ENCODE measurements around a stretch of chr22.

- RRBS, 2 experiments, result no CpG with 5 or more reads among the region's 2 CpGs
CAGE:
- cytosol, long polyA minus RNA, result no peak
- cytosol, long polyA plus RNA, result no peak
- long polyA plus RNA, result no peak
- nucleus, long polyA minus RNA, result no peak
- nucleus, long polyA plus RNA, result no peak
Observed at GRCh38 chr22:35375090-35375495, 5.8 kb upstream of the HMOX1 start.

GRCh38 chr22:35381774-35382277 is 930 bp downstream of the HMOX1 start:
- RRBS, 2 experiments, result no CpG with 5 or more reads among the region's 4 CpGs
CAGE:
- cytosol, long polyA minus RNA, result no peak
- cytosol, long polyA plus RNA, result no peak
- long polyA plus RNA, result no peak
- nucleus, long polyA minus RNA, result no peak
- nucleus, long polyA plus RNA, result no peak

GRCh38 chr22:35387410-35387927 is 6.6 kb downstream of the HMOX1 start:
- RRBS, 2 experiments, result no CpG with 5 or more reads among the region's 4 CpGs
CAGE:
- cytosol, long polyA minus RNA, result no peak
- cytosol, long polyA plus RNA, result no peak
- long polyA plus RNA, result no peak
- nucleus, long polyA minus RNA, result no peak
- nucleus, long polyA plus RNA, result no peak

DNA sequence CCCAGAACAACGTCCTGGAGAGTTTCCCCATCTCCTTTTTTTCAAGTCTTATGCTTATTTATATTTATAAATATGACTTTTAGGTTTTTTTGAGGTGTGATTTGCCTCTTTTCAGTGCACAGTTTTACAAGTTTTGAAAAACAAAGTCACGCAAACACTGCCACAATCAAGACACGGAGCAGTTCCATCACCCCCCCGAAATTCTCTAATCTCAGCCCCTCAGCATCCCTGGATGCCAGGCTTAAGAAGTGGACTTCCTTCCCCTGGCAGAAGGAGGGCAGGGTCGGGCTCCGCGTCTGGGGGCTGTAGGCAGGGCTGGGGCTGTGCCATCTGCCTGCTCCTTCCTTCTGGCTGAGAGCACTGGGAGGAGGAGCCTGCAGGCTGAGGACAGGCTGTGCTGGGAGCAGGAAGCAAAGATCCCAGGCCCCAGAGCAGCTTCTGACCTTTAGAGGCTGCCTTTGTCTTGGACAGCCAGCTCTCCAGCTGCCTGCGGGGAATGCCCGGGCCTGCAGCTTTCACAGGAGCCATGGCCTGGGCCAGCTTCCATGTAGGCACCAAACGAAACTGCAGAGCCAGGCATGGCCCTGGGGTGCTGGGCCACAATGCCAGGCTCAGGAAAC is 67.7 kb downstream of the MCM5 start:
- RRBS, 2 experiments, result no CpG with 5 or more reads among the region's 10 CpGs
CAGE:
- cytosol, long polyA minus RNA, result no peak
- cytosol, long polyA plus RNA, result no peak
- long polyA plus RNA, result no peak
- nucleus, long polyA minus RNA, result no peak
- nucleus, long polyA plus RNA, result no peak

DNA sequence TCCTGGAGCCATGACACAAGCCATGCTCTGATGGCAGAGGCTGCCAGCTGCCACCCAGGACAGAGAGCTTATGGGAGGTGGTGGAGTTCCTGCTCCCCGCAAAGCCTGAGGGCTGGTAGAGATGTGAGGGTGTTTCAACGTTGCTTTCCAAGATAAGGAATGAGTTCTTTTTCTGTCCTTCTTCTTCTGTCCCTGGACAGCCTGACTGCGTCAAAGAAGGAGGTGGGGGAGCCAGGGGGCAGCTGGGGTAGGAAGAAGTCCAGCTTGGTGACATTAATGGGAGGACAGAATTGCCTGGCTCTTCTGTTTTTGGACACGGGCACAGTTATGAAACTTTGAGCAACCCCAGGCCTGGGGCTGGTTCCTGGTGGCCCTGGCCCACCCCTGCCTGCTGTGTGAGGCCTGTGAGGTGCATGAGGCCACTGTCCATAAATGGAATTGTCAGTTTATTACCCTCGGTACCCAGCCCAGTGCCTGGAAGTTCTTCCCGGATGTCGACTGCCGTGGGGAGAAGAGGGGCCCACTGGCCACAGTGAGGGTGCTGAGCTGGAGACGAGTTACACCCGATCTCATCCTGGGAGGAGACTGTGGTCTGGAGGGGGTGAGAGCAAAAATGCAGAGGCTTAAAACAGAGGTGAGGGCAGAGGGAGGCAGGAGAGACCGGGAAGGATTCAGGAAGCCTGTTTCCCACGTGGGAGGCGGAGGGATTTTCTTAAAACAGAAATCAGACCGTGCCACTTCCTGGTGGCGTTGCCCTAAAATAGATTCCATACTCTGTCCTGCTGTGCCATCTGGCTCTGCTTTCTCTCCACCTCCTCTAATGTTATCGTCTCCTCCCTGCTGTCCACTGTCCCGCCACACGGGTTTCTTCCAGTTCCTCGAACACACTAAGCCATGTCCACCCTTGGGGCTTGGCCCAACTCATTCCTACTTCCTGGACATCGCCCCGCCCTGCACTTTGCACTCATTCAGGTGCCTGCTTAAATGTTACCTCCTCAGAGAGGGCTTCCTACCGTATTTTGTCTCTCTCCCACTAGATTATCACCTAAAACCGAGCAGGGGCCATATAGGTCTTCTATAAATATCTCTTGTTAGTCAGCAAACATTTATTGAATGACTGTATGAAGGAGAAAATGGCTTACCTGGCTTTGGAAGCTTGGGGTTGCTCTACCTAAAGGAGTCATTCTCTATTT is 59.7 kb upstream of the RASD2 start:
- RRBS, 2 experiments, result no CpG with 5 or more reads among the region's 23 CpGs
CAGE:
- cytosol, long polyA minus RNA, result no peak
- cytosol, long polyA plus RNA, result no peak
- long polyA plus RNA, result no peak
- nucleus, long polyA minus RNA, result no peak
- nucleus, long polyA plus RNA, result no peak

DNA sequence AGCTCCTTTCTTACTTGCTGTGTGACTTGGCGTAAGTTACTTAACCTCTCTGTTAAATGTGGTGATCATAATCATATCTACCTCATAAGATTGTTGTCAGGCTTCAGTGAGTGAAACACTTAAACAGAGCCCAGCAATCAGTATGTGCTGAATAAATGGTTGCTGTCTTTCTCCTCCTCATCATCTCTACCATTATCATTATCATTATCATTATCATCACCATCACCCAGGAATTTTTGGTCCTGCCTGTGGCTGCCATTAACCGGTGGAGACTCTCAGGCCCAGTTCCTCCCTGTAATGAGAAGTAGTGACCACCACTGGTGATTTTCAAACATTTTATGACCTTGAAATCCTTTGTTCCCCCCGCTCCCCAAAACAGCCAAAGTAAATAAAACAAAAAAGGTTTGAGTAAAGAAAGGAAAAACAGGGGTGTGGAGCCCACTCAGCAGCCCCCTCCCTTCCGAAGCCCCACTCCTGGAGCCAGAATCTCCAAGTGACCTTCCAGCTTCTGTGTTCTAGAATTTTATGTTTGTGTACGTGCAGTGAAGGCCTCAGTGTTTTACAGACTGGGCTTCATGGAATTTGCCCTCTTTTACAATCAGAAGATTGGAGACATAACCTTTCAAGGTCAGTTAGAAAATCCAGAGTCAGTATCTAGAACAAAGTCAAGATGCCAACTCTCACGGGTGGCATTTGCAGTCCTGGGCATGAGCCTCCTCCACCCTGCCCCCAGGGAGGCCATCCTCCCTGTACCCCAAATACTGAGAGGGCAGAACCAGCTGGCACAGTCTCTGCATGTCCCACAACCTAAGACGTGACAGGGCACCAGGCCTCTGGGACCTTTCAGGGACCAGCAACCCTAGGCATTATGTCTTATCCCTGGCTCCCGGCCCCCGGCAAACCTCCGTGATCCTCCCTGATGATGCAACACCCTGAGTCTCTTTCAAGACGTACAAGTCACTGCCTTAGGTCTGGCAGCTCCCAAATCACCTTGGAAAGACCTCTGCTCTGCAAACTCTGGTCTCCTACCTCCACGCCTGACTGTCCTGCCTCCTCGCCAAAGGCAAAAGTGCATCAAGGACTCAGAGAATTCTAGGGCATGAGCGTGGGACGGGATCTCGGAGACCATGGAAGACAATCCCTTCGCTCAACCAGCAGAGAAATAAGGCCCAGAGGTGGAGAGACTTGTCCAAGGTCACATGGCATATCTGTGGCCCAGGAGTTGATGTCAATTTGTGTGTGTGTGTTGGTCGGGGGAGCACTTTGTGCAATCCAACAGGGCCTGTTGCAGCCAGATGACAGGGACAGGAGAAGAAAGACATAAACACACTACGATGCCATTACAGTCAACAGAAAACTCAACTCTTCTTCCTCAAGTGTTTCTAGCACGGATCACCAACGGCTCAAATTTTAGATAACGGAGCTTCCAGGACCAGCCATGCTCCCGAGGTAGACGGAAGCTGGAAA is 2.1 kb downstream of the MB start:
- RRBS, 2 experiments, result no CpG with 5 or more reads among the region's 24 CpGs
CAGE:
- cytosol, long polyA minus RNA, result no peak
- cytosol, long polyA plus RNA, result no peak
- long polyA plus RNA, result no peak
- nucleus, long polyA minus RNA, result no peak
- nucleus, long polyA plus RNA, result no peak

DNA sequence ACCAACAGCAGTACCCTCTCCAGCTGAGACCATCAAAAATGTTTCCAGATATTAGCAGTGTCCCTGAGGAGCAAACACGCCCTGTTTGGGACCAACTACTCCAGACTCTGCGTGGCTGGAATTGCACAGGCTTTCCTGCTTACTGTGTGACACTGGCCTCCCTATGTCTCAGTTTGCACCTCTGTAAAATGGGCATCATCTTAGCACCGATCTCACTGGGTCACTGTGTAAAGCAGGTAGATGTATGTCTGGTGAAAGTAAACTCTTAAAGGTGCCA is 1.6 kb downstream of the APOL6 start:
- RRBS, 2 experiments, result no CpG with 5 or more reads among the region's 3 CpGs
CAGE:
- cytosol, long polyA minus RNA, result no peak
- cytosol, long polyA plus RNA, result no peak
- long polyA plus RNA, result no peak
- nucleus, long polyA minus RNA, result no peak
- nucleus, long polyA plus RNA, result no peak

DNA sequence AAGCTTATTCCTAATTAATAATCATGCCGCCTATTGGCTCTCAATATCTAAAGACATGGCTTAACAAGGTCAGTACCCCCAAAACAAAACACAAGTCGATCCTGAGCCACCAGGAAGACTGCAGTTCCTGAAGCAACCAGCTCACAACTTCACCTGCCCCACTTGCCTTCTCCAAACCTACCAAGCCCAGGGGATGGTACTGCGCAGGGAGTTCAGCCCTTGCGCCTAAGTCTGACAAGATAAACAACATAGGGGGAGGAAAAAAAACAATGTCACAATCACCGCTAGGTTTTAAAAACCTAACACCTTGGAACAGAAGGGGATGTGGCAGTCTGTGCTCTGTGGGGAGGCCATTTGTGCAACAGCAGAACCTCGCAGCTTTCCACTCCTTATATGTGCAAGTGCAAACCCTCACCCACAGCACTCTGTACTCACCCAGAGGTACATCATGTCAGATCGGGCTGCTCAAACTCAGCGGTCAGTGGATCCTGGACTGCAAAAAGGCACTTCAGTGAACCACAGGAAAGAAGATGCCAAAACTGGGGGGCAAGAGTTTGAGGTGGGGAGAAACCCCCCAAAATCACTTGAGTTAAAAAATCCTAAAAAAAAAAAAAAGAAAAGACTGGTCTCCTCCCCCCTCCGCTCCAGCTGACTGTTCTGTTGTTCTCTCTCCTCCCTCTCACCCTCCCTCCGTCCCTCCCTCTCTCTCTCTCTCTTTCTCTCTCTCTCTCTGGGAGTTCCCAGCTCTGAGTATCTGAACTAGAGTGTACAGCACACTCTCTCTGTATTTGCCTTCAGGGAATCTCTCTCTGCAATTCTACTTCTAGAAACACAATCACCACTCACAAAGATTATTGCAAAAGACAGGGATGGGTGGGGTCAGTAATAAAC is 134.0 kb downstream of the RBFOX2 start:
- RRBS, 2 experiments, result no CpG with 5 or more reads among the region's 10 CpGs
CAGE:
- cytosol, long polyA minus RNA, result no peak
- cytosol, long polyA plus RNA, result no peak
- long polyA plus RNA, result no peak
- nucleus, long polyA minus RNA, result no peak
- nucleus, long polyA plus RNA, result no peak

- RRBS, 2 experiments, result no CpG with 5 or more reads among the region's 8 CpGs
CAGE:
- cytosol, long polyA minus RNA, result no peak
- cytosol, long polyA plus RNA, result no peak
- long polyA plus RNA, result no peak
- nucleus, long polyA minus RNA, result no peak
- nucleus, long polyA plus RNA, result no peak
Observed at GRCh38 chr22:36017389-36017724, 11.3 kb downstream of the RBFOX2 start.

DNA sequence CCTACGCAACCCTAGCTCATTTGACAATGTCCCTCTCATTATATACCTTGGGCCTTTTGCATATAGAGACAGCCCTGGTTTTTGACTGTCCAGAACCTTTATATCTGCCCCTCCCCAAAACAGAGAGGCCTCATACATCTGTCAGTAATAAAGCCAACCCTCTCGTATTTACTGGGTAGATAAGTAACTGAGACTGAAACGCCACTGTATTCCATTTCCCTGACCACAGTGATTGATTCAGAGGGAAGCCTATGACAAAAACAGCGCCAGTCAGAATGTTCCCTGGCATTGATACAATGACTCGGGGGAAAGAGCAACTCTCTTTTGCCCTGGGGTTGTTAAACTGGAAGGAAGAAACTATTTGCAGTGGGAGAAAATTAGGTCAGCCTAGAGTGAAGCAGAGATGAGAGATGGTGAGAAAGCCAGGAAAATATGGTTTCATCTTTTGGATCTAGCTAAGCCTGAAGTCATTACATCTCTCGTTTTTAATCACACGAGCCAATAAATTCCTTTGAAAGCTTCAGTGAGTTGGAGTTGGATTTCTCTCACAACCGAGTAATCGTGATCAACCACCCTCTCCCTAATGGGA is 48.6 kb upstream of the RBFOX2 start:
- RRBS, 2 experiments, result no CpG with 5 or more reads among the region's 9 CpGs
CAGE:
- cytosol, long polyA minus RNA, result no peak
- cytosol, long polyA plus RNA, result no peak
- long polyA plus RNA, result no peak
- nucleus, long polyA minus RNA, result no peak
- nucleus, long polyA plus RNA, result no peak

- RRBS, 2 experiments, result no CpG with 5 or more reads among the region's 6 CpGs
CAGE:
- cytosol, long polyA minus RNA, result no peak
- cytosol, long polyA plus RNA, result no peak
- long polyA plus RNA, result no peak
- nucleus, long polyA minus RNA, result no peak
- nucleus, long polyA plus RNA, result no peak
Observed at GRCh38 chr22:36155034-36155642, 5.4 kb downstream of the APOL3 start.

DNA sequence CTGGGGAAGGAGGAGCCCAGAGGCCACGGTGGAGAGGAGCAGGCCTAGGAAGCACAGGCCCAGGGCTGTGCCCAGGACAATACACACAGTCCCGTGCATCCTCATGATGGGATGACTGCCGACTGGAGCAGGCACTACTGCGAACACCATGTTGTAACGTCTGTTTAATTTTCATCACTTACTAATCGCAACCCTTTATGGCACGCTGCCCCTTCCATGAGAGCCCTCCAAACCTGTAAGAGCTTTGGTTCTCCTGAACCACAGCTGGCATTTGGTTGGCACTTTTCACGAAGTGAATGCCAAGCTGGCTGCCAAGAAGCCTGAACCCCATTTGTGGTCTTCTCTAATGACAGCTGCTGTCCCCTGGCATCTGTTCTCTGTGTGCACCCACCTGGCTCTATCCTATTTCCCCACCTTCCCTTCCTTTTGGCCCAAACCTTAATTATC is 36.5 kb downstream of the APOL1 start:
- RRBS, 2 experiments, result no CpG with 5 or more reads among the region's 8 CpGs
CAGE:
- cytosol, long polyA minus RNA, result no peak
- cytosol, long polyA plus RNA, result no peak
- long polyA plus RNA, result no peak
- nucleus, long polyA minus RNA, result no peak
- nucleus, long polyA plus RNA, result no peak

GRCh38 chr22:36289904-36290203 is 36.9 kb downstream of the APOL1 start:
- RRBS, 2 experiments, result no CpG with 5 or more reads among the region's 9 CpGs
CAGE:
- cytosol, long polyA minus RNA, result no peak
- cytosol, long polyA plus RNA, result no peak
- long polyA plus RNA, result no peak
- nucleus, long polyA minus RNA, result no peak
- nucleus, long polyA plus RNA, result no peak

GRCh38 chr22:36294042-36294431 is 41.1 kb downstream of the APOL1 start:
- RRBS, 2 experiments, result no CpG with 5 or more reads among the region's 20 CpGs
CAGE:
- cytosol, long polyA minus RNA, result no peak
- cytosol, long polyA plus RNA, result no peak
- long polyA plus RNA, result no peak
- nucleus, long polyA minus RNA, result no peak
- nucleus, long polyA plus RNA, result no peak

DNA sequence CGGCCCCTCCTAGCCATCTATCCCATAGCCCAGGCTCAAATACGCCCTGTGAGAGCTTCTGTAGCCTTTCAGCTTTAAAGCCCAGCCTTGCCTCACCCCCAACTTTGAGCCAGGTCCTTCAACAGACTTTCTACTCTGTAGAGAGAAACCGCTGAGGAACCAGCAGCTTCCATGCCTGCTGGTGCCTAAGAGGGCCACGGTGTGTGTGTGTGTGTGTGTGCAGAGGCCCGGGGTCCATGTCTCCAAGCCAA is 42.2 kb downstream of the APOL1 start:
- RRBS, 2 experiments, result 92 to 100% methylated on average over 1 of the region's 5 CpGs
CAGE:
- cytosol, long polyA minus RNA, result no peak
- cytosol, long polyA plus RNA, result no peak
- long polyA plus RNA, result no peak
- nucleus, long polyA minus RNA, result no peak
- nucleus, long polyA plus RNA, result no peak

DNA sequence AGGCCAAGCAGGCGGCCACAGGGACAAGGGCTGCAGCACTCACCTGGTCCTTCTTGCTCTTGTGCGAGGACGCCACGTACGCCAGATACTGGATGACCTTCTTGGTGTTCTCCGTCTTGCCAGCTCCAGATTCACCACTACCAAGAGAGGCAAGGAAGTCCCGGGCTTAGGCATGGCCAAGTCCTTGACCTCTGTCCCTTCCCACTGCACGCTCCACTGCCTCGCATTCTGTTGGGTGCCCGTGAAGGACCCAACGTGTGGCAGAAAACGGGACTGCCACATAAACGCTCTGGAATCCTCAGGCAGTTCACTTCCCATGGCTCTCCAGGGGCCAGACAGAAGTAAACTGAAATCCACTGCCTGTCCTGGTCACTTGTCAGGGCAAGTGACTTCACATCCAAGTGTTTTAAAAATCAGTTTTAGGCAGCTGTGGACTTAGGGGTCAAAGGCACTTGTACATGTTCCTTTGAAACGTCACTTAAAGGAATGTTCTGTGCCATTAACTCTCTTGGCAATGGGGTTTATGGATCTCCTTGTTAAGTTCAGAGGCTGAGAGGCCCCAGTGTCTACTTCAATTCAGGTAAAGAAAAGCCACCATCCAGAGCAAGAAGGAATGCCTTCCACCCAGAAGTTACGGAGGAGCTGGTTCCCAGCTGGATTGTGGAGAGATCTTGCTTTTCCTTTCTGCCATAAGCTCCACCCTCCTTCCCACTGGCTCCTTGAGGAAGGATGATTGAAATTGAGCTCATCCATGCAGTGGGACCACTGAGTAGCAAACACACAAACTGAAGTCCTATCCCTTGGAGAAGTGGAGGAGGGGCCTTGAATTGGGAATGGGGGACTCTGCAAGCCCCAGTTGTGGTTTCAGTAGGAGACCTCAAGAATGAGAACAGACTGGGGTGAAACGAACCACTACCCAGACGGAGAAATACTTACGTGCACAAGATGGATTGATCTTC is 61.0 kb downstream of the MYH9 start:
- RRBS, 2 experiments, result no CpG with 5 or more reads among the region's 18 CpGs
CAGE:
- cytosol, long polyA minus RNA, result no peak
- cytosol, long polyA plus RNA, result no peak
- long polyA plus RNA, result no peak
- nucleus, long polyA minus RNA, result no peak
- nucleus, long polyA plus RNA, result no peak

DNA sequence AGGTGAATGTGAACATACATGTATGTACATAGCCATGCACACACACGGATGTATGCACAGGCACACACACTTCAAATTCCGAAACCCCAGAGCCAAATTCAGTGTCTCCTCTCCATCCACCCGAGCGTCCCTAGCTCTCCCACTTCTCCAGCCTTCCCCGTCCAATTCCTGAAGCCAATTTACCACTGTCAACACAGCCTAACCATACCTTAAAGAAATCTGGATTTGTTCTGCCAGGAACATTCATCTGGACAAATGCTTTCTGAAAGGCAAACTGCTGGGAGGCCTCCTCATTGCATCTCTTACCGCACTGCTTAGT is 57.8 kb downstream of the MYH9 start:
- RRBS, 2 experiments, result no CpG with 5 or more reads among the region's 6 CpGs
CAGE:
- cytosol, long polyA minus RNA, result no peak
- cytosol, long polyA plus RNA, result no peak
- long polyA plus RNA, result no peak
- nucleus, long polyA minus RNA, result no peak
- nucleus, long polyA plus RNA, result no peak

- RRBS, 2 experiments, result no CpG with 5 or more reads among the region's 13 CpGs
CAGE:
- cytosol, long polyA minus RNA, result no peak
- cytosol, long polyA plus RNA, result no peak
- long polyA plus RNA, result no peak
- nucleus, long polyA minus RNA, result no peak
- nucleus, long polyA plus RNA, result no peak
Observed at GRCh38 chr22:36341579-36342155, 46.1 kb downstream of the MYH9 start.

GRCh38 chr22:36342812-36343969 is 44.6 kb downstream of the MYH9 start:
- RRBS, 2 experiments, result no CpG with 5 or more reads among the region's 15 CpGs
CAGE:
- cytosol, long polyA minus RNA, result no peak
- cytosol, long polyA plus RNA, result no peak
- long polyA plus RNA, result no peak
- nucleus, long polyA minus RNA, result no peak
- nucleus, long polyA plus RNA, result no peak

DNA sequence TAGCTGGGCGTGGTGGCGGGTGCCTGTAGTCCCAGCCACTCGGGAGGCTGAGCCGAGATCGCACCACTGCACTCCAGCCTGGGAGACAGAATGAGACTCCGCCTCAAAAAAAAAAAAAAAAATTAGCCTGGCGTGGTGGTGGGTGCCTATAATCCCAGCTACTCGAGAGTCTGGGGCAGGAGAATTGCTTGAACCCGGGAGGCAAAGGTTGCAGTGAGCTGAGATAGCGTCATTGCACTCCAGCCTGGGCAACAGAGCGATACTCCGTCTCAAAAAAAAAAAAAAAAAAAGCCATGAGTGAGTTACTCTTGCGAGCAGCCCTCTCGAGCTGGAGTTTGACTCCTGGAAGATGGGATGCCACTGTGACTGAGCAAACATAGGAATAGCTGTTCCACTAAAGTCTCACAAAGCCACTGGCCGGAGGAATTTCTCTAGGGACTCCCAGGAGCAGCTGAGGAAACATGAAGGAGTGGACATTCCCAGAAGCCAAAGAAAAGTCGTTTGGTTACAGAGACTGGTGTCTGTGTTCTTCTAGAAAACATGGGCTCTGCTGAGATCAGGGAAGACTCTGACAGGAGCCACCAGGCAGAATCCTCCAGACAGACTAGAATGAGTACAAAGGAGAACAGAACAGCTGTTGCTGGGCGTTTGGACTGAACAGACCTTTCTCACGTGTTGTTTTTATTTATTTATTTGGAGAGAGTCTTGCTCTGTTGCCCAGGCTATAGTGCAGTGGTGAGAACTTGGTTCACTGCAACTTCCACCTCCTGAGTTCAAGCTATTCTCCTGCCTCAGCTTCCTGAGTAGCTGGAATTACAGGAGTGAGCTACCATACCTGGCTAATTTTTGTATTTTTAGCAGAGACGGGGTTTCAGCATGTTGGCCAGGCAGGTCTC is 32.4 kb upstream of the MYH9 start:
- RRBS, 2 experiments, result no CpG with 5 or more reads among the region's 19 CpGs
CAGE:
- cytosol, long polyA minus RNA, result no peak
- cytosol, long polyA plus RNA, result no peak
- long polyA plus RNA, result no peak
- nucleus, long polyA minus RNA, result no peak
- nucleus, long polyA plus RNA, result no peak

All from HepG2 (cell line).